ENCODE measurements around a stretch of chr12.

- RRBS, result no CpG with 5 or more reads among the region's 4 CpGs
These were observed 48.9 kb upstream of the PDE3A start for GRCh38 chr12:20319389-20319857.

- RRBS, result no CpG with 5 or more reads among the region's 4 CpGs
These were observed 47.7 kb upstream of the PDE3A start for GRCh38 chr12:20320607-20320975.

DNA sequence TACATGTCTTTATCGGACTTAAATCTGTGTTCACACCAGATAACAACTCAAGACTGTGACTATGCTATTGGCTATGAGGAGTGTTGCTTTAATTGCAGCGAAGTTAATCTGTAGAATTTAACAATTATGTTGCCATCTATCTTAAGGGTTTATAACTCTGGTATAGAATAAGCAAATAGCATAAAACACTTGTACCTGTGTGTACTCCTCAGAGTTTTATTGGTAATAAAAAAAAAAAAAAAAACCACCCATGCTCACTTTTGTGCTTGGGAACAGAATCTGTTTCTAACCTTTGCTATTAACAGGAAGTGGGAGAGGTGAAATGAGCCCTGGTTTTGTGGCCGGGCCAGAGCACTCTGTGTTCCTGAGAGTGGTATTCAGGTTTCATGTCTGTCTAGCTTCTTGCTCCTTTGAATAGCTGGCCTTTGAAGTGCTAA is 53.1 kb downstream of the PDE3A start:
- RRBS, result no CpG with 5 or more reads among the region's 3 CpGs

DNA sequence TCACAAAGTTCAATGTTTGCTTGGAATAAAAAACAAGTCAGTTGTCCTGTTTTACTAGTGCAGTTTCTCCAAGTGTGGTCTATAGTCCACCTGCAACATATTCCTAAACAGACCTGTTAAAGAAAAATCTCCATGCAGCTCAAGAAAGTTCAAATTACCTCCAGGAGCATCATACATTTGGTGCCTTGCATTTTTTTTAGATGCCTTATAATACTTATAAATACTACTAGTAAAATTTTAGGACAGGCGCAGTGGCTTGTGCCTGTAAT is 16.5 kb upstream of the SLCO1A2 start:
- RRBS, result no CpG with 5 or more reads among the region's 1 CpG

- RRBS, result no CpG with 5 or more reads among the region's 2 CpGs
These were observed 18.7 kb upstream of the SLCO1A2 start for GRCh38 chr12:21353327-21353913.

DNA sequence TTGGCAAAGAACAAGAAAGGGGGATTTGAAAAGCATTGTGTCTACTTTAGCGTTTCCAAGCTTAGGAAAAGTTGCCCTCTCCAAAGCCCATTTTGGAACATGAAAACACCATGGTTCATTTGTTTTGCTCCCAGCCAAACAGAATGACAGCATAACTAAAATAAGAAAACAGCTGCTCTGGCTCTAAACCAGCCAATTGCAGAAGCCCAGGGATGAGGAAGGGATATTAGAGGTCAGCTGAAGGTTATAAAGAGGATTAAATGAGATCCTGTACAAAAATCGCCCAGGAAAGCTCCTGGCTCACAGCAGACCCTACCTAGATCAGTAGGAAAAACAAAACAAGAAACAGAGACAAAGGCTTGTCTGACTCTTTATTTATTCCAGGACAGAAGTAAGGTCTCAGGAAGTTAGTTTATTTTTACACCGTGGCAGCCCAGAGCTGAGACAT is 25.8 kb downstream of the SPX start:
- RRBS, result no CpG with 5 or more reads among the region's 3 CpGs

DNA sequence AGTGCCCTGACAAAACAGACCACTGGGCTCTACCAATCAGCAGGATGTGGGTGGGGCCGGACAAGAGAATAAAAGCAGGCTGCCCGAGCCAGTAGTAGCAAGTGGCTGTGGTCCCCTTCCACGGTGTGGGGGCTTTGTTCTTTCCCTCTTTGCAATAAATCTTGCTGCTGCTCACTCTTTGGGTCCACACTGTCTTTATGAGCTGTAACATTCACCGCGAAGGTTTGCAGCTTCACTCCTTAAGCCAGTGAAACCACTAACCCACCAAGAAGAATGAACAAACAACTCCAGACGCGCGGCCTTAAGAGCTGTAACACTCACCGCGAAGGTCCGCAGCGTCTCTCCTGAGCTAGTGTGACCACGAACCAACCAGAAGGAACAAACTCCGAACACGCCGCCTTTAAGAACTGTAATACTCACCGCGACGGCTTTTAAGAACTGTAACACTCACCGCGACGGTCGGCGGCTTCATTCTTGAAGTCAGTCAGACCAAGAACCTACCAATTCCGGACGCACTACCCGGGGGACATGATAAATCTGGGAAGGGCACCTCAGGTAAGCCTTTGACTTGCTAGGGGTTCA is 4.7 kb upstream of the LDHB start:
- RRBS, result no CpG with 5 or more reads among the region's 27 CpGs

DNA sequence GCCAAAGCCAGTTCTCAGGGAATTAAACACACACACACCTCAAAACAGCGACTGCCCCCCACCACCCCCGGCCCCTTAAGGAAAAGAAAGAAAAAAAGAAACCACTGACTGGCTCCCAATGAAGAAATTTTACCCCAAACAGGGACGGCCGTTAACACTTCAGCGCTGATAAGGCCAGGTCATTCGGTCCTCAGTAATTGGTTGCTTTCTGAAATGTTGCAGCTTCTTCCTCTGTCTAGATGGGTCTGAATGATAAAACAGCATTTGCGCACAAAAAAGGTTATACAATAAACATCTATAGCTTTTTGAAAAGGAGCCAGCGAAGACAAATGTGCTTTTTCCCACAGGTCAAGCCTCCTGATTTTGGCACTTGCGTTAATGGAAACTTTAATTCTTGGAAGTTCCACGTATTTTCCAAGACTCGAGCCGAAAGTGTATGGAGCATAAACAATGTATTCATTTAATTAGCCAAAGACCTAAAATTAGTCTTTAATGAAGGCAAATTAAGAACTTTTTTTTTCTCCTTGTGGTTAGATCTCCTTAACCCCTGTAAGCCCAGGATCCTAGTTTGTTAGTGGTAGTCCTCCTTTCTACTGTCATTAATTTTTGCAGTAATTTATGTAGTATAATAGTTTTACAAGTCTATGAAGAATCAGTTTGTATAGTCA is 982 bp upstream of the KCNJ8 start:
- RRBS, result no CpG with 5 or more reads among the region's 12 CpGs

DNA sequence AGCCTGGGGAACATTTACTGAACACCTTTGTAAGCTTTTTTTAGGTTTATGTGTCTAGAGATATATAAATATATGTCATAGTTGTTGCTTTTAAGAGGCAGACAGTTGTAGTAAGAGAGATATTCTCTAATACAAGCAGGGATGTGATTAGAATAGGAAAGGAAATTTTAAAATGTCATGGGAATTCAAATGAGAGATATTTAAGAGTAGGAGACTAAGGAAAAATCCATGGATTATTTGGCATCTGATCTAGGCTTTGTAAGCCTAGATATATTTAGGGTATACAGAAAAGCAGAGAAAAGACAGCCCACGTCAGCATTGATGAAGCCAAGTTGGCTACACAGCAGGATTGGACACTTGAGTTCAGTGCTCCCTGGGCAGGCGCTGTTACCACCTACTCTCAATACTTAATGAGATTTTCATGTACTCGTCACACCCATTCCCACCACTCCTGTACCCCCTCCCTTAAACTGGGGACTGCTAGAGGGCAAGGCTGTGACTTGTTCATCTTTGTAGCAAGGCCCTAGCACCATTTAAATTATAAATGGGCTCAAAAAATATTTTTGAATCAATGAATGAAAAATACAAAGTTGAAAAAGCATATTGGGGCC is 1.7 kb upstream of the KCNJ8 start:
- RRBS, result no CpG with 5 or more reads among the region's 3 CpGs

DNA sequence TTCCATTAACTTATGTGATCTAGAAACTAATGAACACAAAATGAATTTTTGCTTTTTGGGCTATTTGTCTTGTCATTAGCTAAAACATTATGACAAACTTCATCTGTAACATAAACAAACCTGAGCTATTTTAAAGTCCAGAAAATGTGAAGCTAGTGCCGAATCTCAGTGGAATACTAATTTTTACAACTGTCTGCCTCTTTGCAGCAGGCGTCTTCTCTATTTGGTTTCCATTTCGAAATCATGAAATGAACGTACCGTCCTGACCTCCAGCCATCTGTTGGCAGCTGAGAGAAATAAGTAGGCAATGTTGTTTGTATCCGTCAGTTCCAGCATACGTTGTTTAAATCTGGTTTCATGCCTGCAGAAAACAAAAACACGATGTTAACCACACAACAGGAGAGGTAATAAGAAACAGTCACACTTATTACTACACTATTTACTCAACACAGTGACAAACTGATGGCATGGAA is 54.2 kb upstream of the KCNJ8 start:
- RRBS, result no CpG with 5 or more reads among the region's 8 CpGs

DNA sequence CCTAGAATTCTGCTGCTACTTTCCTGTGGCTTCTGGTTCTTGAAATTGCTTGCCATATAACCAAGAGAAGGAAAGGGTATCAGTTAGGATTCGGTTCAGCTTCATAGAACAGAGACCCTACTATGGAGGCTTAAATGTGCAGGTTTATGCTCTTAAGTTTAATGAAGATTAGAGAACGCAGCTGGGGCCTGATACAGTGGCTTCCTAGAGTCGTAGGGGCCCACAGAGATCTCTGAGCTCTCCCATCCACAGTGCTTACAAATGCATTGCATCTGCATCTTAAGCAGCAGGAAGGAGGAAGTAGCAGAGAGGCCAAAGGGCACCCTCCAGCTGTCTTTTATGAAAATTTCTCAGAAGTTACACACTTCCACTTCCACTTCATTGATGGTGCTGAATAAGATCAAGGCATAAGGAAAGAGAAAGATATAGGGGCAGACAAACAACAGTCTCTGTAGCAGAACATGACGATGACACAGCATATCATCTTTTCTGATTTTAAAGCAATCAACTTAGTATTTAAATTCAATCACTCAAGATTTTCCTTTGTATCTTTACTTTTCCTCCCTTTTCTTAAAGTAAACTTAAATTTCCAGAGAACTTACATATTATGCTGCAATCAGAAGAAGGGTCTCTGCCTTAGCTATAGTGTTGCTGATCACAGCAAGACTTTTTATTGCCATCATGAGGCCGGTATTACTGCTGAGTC is 51.6 kb upstream of the ABCC9 start:
- RRBS, result no CpG with 5 or more reads among the region's 5 CpGs

GRCh38 chr12:22256209-22256579 is 78.3 kb downstream of the ST8SIA1 start:
- RRBS, result no CpG with 5 or more reads among the region's 4 CpGs

- RRBS, result no CpG with 5 or more reads among the region's 2 CpGs
These were observed 66.8 kb downstream of the ETNK1 start for GRCh38 chr12:22691743-22692173.

- RRBS, result no CpG with 5 or more reads among the region's 34 CpGs
These were observed 661.3 kb downstream of the ETNK1 start for GRCh38 chr12:23286154-23286802.

DNA sequence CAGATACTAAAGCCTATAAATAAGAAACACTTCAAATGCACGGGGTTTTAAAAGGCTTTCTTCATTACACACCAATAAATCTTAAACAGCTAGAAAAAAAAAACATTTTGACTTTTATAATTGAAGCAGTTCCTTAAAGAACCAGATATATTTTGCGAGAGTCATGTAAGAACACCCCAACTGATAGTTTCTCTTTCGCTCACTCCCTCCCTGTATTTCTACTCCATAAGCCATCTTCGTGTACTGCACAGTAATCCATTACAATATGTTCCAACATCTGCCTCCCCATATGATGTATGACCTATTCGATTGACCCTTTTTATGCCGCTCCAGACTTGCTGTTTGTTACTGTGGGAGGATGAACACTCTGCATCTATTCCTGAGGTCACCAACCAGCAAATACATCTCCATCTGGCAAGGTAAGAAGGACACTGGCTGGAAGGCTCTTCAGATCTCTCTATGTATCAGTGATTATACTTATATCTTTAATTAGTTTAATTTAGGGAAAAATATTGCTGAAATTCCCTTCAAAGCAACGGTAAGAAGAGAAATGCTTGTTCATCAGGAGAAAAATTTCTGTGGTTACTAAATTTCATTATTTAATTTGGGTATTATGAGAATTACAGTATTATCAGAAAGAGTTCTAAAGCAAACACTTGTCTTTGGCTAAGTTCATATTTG is 331.6 kb downstream of the SOX5 start:
- RRBS, result no CpG with 5 or more reads among the region's 7 CpGs

DNA sequence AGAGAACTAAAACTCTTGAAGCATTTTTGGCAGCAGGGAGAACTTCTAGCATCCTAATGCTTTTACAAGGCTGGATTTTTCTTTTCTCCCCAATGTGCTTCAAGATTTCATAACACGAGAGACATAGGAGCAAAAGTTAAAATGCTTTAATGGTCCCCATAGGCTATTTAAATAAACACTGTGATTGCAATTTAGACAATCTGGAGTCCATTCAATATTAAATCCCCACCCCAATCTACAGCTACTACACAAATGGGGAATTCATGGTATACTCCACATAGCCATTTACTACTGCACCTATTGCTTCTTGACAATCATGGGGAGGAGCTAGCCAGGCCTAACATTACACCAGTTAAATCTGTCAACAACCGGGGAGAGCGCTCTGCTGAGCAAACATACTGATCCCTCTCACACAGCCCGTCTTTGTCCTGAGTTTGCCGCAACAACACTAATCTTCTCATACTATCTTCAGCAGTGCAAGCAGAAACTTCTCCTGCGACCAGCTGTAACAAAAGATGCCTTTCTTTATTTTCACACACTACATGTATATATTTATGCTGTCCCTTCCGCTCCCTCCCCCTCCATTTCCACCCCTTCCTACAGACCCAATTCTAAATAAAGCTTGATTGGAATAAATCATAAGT is 120.3 kb upstream of the SOX5 start:
- RRBS, result no CpG with 5 or more reads among the region's 7 CpGs

- RRBS, result no CpG with 5 or more reads among the region's 8 CpGs
These were observed 397.5 kb downstream of the BCAT1 start for GRCh38 chr12:24551366-24551767.

GRCh38 chr12:24838513-24839014 is 110.3 kb downstream of the BCAT1 start:
- RRBS, result no CpG with 5 or more reads among the region's 2 CpGs

- RRBS, result no CpG with 5 or more reads among the region's 3 CpGs
These were observed 34.4 kb upstream of the IRAG2 start for GRCh38 chr12:25018146-25018489.